Fibroblast of villous mesenchyme (primary cell): ENCODE results near the genes CASP3 and CCDC110.

GRCh38 chr4:184649067-184649608 lies at the start of gene CASP3:
TSS of gene CASP3 (minus strand) at chr4:184649447.
- CAGE, long polyA plus RNA: start-site peak on the minus strand at chr4:184649443-184649453, 251 and 152 reads in 2 replicates

- CAGE, long polyA plus RNA: no peak
These were observed 16.2 kb upstream of the CENPU start for GRCh38 chr4:184750061-184750609.

DNA sequence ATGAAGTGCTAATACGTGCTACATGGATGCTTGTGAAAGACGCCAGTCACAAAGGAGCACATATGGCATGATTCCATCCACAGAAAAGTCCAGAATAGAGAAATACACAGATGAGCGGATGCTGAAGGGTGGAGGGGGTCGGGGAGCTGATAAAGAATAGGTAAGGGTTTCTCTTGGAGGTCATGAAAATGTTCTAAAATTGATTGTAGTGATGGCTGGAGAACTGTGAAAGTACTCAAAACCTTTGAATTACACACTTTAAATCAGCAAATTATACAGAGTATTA lies 33.4 kb upstream of the CENPU start:
- CAGE, long polyA plus RNA: no peak

DNA sequence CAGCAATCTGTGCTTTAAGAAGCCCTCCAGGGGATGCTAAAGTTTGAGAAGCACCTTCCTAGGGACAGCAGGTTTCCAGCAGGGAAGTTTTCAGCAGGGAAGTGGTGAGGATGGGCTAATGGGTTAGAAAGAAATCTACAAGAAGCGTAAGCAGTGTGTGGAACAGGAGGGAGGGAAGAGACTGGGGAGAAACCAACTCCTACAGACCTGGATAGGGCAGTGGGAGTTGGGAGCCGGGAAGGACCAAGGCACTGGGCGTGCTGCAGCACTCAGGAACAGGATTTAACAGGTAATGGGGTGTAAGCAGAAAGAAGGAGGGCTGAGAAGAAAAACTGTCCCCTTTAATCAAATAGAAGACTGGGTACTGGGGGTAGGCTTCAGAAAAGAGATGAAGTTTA lies 34.3 kb downstream of the ACSL1 start:
- CAGE, long polyA plus RNA: no peak

GRCh38 chr4:184803240-184803801 lies 22.4 kb downstream of the ACSL1 start:
- CAGE, long polyA plus RNA: no peak

DNA sequence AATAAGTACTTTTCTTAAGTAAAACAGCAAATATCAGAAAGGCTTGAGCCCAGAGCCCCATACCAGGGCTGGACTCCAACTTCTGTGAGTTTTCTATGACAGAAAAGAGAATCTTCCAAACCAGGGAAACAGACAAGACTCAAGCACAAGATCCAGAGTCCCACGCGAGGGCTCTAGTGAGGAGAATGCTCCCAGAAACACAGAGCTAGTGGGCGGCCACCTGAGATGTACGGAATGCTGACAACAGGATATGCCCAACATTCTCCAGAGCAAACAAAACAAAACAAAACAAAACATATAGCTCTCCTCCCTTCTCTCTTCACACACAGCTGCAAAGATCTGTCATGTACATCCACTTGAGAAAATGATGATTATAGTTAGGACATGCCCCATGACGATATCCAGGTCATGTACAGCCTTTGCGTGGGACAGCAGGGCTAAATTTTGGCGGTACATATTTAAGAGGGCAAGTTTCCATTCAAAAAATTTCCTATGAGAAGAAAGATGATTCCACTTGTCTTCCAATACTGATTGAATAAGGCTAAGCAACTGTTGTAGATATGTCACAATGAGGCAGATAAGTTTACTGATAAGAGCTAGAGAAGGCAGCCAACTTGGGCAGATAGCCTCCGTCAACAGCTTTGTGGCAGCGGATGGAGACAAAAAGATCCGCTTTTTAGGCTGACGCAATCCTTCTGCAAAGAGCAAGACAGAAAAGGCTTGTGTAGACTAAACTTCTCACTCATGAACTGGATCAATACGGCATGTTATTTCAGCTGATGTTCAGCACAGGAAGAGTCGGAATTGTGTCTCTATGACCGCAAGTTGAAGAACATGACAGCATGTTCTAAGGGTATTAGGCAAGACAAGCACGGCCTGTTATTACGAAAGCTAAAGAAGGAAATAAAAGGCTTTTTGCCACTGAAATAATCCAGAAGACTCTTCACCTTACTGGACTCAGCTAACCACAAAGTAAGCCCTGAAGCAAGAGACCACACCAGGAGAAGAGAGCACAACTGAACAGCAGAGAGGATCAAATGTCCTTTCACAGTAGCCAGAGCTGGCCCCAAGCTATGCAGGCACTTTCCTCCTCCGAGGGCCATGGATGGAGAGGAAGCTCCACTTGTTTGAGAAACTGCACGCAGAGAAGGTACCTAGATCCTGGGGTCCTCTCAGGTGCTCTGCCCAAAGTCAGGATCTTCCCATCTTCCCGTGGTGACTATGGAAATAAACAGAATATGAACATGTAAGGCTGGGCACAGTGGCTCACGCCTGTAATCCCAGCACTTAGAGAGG lies 12.6 kb downstream of the ACSL1 start:
- CAGE, long polyA plus RNA: no peak

- CAGE, long polyA plus RNA: no peak
These were observed 834 bp upstream of the ACSL1 start for GRCh38 chr4:184826312-184827291.

GRCh38 chr4:184895475-184895830 lies 69.7 kb upstream of the ACSL1 start:
- CAGE, long polyA plus RNA: no peak

- CAGE, long polyA plus RNA: no peak
These were observed 29.6 kb upstream of the HELT start for GRCh38 chr4:184988689-184989101.

GRCh38 chr4:185019936-185020249 lies 1.6 kb downstream of the HELT start:
- CAGE, long polyA plus RNA: no peak

DNA sequence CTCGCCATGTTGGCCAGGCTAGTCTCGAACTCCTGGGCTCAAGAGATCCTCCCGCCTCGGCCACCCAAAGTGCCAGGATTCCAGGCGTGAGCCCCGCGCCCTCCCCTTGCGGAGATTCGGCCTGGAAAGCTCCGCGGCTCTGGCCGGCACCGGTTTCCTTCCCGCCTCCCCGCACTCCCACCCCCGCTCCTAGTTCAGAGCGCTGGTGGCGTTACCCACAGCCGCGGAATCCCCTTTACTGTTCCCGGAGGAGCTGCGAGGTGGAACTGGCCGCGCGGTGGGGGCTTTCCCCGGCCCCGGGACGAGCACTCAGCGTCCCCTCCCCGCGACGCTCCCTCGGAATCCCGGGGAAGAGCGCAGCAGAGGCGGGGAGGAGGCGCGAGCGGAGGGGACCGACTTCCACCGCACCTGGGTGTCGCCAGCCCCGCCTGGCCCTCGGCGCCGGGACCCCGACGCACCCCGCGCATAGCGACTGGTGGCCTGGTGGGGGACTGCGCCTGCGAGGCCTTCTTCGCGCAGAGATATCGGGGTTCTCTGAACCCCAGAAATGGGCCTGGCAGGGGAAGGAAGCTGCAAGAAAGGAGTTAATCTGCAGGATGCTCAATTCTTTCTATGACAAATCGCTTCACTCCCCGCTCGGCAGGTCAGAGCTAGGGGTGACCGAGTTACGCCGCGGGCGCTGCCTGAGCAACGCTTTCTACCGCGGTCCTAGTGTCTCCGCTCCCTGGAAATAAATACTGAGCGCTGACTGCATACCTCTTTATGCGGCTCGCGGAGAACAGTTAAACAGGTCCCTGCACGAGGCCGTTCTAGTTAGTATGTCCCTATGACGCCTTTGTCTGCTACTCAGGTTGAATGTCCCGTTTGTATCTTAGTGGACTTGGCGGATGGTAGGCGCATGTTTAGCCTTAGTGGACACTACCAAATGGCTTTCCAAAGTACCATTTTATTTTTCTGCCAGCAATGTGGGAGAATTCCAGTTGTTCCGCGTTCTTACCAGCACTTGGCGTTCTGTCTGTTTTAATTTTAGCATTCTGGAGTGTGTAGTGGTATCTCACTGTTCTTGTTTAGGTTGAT lies 14.5 kb upstream of the SLC25A4 start:
- CAGE, long polyA plus RNA: no peak

DNA sequence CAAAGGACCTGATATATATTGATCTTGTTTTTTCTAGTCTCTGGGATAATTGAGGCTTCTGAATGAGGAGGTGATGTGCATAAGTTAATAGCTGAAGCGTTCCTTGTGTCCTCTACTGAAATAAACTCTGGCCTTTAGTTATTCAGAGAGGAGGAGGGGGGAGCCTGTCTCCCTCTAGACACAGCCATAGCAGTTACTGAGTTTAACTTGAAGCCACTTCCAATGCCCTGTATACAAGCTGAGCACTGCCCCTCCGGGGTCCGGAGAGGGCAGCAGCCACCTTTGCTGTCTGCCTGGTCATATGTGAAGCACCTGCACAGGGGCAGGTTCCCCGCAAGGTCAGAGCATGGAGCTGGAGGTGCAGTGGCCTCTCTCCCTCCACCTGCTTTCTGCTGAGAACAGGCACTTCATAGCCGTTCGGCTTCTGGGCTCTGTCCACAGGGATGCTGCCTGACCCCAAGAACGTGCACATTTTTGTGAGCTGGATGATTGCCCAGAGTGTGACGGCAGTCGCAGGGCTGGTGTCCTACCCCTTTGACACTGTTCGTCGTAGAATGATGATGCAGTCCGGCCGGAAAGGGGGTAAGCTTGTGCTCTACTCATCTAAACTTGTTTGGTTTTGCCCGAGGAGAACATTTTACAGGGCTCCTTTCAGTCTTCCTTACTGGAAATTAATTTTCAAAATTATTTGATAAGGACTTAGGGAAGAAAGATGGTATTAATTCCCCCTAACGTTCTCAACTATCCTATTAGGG lies 2.4 kb downstream of the SLC25A4 start:
- CAGE, long polyA plus RNA: no peak

DNA sequence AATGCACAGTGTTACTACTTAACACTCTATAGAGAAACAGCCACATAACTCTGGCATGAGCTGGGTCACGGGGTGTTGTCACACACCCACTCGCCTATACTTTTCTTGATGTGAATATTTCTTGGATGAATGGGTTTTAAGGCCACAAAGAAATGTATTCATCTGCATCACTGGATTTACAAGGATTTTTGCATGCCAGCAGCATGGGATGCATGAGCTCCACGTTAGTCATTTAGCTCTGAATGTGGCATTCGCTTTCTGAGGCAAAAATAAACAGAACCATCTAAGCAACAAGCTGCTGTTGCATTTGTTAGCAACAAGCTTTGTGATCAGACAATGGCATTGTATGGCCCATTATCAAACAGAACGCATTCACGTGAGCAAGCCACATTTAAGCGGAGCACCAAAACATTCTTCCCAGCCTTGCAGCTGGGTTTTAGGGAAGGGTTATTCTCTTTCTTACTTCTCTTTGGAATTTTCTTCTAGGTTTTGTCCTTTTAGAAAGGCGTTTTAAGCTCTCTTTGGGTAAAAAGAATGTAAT lies 89.6 kb downstream of the LRP2BP start:
- CAGE, long polyA plus RNA: no peak

- CAGE, long polyA plus RNA: no peak
These were observed 2.8 kb downstream of the ANKRD37 start for GRCh38 chr4:185399336-185399983.

GRCh38 chr4:185471192-185472300 lies at the start of gene CCDC110:
TSS of gene CCDC110 (minus strand) at chr4:185471733.
- CAGE, long polyA plus RNA: start-site peak on the plus strand at chr4:185471458-185471498, 17 and 68 reads in 2 replicates

DNA sequence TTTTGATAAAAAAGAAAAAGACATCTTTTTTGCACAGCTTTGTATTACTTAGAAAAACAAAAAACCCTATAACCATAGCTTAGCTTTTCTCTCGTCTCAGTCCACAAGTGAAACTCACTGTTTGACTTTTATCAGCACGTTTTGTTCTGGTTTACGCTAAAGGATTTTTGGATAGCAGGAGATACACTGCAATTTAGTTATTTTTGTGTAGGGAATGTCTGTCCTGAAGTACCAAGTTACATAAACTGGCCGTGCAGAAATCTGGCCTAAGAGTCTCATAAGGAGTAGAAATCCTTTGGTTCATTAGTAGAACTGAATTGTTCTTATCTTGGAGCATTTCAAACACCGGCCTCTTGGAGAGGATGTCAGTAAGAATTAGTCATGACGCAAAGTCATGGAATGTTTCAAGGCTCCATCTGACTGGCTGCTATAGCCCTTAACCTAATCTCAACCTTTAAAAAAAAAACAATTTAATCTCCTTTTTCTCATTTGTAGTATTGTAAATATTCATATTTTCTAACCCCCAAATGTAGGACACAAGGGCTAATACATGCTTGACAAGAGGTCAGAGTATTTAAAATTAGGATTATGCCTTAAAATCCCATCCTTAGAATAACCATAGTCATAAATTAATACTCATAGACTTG lies 15.2 kb downstream of the PDLIM3 start:
- CAGE, long polyA plus RNA: no peak

GRCh38 chr4:185654813-185655594 lies 119.7 kb upstream of the PDLIM3 start:
- CAGE, long polyA plus RNA: no peak

DNA sequence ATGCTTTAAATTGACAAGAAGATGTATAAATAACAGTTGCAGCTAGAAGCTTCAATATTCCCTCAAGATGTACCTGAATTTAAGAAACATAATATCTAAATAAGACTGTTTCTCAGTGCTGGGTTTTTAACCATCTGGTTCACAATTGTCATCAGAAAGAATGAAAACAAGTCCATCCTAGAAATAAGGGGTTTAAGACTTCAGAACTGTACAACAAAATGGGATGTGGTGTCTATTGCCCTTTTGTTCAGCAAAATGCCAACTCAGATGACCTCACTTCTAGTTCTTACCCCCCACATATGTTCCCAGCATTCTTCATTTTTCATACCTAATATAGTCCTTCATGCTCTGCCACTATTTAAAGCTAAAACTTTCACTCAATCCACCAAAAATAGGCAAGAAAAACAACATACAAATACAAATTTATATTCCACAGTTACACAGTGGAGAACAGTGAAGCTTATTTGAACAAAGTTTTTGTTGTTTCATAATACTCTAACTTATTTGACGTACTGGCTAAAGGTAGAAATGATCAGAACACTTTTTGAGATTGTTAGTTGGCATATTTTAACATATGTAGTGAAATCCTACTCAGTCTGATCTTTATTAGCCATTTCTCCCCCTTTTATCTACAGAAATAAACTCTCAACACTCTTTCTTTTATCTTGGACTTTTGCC lies 111.3 kb downstream of the SORBS2 start:
- CAGE, long polyA plus RNA: no peak

GRCh38 chr4:185712942-185713738 lies 98.9 kb downstream of the SORBS2 start:
- CAGE, long polyA plus RNA: no peak

GRCh38 chr4:185715926-185716951 lies 95.8 kb downstream of the SORBS2 start:
- CAGE, long polyA plus RNA: no peak